T47D (cell line): Measurements from ENCODE around the genes OLFML3, VANGL1 and SLC22A15.

DNA sequence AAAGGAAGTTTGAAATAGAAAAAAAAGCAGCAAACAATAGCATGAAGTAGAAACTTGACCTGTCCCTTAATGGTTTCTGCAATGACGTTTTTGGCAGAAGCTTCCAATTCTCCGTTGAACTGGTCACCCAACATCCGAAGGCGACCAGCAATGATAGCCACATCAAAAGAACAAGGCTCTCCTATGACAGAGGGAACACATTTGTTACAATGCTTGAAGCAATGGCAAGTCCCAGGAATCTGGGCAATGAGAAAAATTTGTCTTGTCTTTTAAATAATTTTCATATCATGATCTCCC, 955 bp downstream of the BCL2L15 start:
- RRBS: no CpG with 5 or more reads among the region's 4 CpGs

GRCh38 chr1:113912395-113913502, 7.6 kb downstream of the DCLRE1B start:
- RRBS: no CpG with 5 or more reads among the region's 9 CpGs

DNA sequence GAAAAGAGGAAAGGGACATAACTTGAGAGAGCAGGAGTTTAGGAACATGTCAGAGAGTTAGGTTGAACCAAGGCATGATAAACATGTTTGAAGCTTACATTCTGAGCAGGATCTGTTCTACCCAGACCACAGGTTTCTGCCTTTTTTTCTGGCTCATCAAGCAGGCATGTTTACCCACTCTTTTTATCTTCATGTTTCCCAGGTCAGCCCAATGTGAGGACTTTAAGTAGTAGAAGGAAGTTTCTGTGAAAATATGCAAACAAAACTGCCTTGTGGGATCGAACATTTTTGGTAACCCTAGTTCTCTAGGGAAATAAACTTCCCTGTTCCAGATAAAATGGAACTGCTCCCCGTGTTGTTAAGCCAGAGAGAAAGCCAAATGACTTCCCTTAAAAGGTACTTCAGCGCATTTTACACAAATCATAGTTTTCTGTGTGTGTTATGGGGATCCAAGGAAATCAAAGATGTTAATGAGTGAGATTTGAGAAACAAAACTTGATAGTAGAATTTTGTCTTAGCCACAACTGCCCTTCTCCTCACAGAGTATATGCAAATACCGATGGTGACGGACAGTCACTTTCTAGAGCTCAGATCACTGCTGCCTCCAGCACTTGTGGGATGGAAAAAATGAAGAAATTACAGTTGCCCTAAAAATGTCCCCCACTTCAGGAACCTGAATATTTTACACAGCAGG, 831 bp upstream of the HIPK1 start:
- RRBS: no CpG with 5 or more reads among the region's 5 CpGs

- RRBS: no CpG with 5 or more reads among the region's 15 CpGs
Measured at GRCh38 chr1:113940152-113941104, 11.3 kb downstream of the HIPK1 start.

- RRBS: no CpG with 5 or more reads among the region's 3 CpGs
Measured at GRCh38 chr1:113957824-113958402, 21.4 kb upstream of the OLFML3 start.

DNA sequence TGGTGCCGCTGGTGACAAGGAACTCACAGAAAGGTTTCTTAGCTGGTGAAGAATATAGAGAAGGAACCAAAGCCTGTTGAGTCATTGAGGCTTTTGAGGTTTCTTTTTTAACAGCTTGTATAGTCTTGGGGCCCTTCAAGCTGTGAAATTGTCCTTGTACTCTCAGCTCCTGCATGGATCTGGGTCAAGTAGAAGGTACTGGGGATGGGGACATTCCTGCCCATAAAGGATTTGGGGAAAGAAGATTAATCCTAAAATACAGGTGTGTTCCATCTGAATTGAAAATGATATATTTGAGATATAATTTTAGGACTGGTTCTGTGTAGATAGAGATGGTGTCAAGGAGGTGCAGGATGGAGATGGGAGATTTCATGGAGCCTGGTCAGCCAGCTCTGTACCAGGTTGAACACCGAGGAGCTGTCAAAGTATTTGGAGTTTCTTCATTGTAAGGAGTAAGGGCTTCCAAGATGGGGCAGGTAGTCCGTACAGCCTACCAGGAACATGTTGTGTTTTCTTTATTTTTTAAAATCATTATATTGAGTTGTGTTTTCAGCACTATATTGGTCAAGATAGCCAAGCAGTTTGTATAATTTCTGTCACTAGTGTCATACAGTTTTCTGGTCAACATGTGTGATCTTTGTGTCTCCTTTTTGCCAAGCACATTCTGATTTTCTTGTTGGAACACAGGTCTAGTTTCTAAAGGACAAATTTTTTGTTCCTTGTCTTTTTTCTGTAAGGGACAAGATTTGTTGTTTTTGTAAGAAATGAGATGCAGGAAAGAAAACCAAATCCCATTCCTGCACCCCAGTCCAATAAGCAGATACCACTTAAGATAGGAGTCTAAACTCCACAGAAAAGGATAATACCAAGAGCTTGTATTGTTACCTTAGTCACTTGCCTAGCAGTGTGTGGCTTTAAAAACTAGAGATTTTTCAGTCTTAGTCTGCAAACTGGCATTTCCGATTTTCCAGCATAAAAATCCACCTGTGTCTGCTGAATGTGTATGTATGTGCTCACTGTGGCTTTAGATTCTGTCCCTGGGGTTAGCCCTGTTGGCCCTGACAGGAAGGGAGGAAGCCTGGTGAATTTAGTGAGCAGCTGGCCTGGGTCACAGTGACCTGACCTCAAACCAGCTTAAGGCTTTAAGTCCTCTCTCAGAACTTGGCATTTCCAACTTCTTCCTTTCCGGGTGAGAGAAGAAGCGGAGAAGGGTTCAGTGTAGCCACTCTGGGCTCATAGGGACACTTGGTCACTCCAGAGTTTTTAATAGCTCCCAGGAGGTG, 3.2 kb upstream of the OLFML3 start:
- RRBS: no CpG with 5 or more reads among the region's 6 CpGs

DNA sequence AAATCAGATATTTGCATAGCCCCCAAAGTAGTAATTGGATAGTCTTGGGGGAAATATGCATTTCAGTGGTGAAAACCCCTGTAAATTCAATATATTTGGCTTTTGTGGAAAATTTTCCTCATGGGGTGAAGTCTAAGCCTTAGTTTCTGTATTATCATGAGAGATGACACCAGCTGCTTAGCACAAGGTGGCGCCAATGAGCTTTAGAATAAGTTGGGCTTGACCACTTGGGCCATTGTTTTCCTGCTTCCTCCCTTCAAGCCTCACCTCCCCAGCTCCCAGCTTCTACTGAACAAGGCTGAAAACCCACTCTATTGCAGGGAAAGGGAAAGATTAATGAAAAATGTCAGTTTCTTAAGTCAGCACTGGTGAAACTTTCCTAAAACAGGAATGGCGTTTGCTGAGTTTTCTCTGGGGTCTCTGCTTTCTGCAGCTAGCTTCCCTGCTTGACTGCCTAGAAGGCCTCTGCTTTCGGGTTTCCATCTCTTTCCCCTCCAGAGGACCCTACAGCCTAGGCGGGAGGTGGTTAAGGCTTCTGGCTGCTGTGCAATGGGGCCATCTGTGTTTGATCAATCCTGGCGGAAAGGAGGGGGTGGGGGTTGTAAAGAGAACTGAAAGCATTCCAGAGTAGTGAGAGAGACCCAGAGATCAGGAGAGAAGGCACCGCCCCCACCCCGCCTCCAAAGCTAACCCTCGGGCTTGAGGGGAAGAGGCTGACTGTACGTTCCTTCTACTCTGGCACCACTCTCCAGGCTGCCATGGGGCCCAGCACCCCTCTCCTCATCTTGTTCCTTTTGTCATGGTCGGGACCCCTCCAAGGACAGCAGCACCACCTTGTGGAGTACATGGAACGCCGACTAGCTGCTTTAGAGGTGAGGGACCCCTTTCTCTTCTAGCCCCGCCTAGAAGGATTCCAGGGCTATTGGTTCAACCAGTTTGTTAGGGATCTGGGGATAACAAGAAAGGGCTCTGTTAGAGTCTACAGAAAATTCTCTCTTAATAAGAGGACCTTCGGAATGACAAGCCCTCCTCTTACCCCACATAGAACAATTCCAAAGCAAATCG, at the start of gene OLFML3:
Gene OLFML3 (plus strand): TSS at position 716 of the 1,065 bp plus-strand sequence.
- RRBS: no CpG with 5 or more reads among the region's 15 CpGs

- RRBS: no CpG with 5 or more reads among the region's 10 CpGs
Measured at GRCh38 chr1:114002597-114003245, 23.4 kb downstream of the OLFML3 start.

DNA sequence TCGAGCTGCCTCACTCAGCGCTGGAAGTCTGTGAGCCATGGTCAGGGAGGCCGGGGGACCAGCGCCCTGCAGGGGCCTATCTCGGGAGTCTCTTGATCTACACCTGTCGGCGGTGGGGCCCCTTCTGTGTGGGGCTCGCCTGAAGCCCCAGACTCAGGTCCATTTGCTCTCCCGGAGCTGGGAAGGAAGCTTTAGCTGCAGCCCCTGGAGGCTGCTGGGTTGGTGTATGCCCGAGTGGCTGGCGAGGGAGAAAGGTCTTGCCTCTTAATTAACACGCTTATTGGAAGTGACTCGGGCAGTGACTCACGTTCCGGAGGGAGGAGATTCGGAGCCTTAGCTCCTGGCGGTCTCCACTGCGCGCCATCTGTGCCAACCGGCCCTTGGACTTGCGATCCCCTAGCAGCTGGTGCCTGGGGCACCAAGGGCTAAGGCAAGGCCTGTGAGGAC, 1.1 kb upstream of the SYT6 start:
- RRBS: 76% methylated on average over 9 of the region's 21 CpGs

- RRBS: no CpG with 5 or more reads among the region's 5 CpGs
Measured at GRCh38 chr1:114399164-114399678, 111.8 kb downstream of the TRIM33 start.

DNA sequence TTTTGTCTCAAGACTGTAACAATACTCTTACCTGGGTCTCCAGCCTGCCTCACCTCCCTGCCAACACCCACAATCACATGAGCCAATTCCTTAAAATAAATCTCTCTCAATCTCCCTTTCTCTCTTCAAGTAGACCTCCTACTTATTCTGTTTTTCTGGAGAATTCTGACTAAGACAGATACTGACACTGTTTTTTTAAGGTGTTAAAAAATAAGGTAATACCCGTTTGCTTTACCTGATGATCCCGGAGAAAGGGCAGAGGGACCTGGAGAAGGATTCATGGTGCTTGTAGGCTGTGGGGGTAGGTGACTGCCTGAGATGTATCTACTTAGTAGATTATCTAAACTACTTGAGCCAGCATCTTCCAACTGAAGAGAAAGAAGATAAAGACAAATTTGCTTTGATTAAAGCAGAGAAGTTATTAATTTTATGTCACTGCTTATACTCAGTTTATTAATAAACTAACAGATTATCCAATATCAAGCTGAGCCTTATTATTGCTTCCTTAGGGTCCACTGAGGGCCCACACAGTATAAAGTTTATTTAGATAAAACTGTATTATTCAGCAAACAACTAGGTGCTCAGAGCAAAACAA, 101.0 kb downstream of the TRIM33 start:
- RRBS: no CpG with 5 or more reads among the region's 2 CpGs

DNA sequence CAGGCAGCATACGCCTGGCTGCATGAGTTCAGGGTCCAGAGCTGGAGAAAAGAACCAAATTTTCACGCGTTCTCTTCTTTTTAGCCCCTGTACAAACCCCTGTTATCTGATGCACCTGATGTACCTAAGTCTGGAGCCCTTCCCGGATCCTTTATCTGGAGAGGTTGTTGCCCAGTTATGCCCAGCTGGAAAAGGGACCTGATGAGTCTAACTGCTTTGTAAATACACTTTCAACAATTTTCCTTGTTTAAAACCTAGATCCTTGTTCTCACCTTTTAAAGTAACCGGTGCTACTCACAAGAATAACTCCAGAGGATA, 28.1 kb upstream of the TRIM33 start:
- RRBS: no CpG with 5 or more reads among the region's 5 CpGs

- RRBS: no CpG with 5 or more reads among the region's 9 CpGs
Measured at GRCh38 chr1:114565222-114565884, 16.1 kb downstream of the BCAS2 start.

GRCh38 chr1:114752438-114753703, 4.9 kb downstream of the CSDE1 start:
- RRBS: no CpG with 5 or more reads among the region's 8 CpGs

DNA sequence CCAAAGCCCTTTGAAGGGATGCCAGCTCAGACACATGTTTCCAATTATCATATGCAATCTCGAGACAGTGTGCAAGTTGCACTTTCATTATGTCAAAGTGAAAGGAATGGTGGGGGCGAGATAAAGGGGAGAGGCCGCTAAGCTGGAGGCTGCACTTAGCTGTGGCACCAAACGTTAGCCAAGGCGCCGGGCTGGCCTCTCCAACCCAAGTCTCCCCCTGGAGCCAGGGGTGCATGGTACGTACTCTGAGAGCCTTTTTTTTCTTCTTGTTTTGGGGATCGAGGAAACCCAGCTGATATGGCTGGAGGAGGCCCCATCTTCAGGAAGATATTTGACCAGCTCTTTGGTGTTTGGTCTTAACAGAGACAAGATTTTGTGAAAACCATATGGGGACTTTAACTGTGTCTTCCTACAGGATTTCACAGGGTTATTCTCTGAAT, 57.9 kb downstream of the NGF start:
- RRBS: no CpG with 5 or more reads among the region's 8 CpGs

- RRBS: no CpG with 5 or more reads among the region's 14 CpGs
Measured at GRCh38 chr1:115283931-115284652, 54.0 kb downstream of the NGF start.

DNA sequence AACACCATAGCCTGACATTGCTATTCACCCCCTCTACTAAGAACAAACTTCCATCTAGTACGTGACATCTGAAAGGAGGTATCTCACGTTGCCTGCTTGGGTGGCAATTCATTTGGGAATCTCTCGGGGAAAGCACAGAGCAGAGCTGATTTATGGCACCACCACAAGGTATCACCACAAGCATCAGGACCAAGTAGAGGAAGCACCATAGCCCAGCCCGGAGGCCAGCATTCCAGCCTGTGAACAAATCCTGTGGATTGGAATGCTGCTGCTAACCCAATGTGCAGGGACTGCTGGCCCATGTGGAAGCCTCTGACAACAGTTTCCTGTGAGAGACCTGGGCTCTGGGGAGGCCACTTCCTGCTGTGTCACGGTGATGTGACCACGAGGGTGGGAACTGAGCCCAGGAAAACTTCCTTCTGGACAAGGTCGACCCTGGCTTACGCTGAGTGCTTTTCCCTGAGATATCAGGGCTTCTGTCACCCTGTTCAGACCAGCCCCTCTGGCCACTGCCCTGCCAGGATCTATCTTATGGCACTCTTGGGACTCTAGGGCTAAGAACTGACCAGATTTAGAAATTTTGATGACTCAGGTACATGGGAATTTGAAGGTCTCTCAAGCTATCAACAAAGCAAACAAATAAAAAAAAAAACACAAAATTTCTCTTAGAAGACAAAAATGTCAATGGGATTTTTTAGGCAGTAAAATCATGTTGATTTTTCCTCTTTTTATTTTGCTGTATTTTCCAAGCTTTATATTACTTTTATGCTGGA, 88.3 kb upstream of the NGF start:
- RRBS: no CpG with 5 or more reads among the region's 8 CpGs

- RRBS: 1% methylated on average over 47 of the region's 84 CpGs
Measured at GRCh38 chr1:115641562-115642328, at the start of gene VANGL1. Gene VANGL1 (plus strand): TSS chr1:115641970.

DNA sequence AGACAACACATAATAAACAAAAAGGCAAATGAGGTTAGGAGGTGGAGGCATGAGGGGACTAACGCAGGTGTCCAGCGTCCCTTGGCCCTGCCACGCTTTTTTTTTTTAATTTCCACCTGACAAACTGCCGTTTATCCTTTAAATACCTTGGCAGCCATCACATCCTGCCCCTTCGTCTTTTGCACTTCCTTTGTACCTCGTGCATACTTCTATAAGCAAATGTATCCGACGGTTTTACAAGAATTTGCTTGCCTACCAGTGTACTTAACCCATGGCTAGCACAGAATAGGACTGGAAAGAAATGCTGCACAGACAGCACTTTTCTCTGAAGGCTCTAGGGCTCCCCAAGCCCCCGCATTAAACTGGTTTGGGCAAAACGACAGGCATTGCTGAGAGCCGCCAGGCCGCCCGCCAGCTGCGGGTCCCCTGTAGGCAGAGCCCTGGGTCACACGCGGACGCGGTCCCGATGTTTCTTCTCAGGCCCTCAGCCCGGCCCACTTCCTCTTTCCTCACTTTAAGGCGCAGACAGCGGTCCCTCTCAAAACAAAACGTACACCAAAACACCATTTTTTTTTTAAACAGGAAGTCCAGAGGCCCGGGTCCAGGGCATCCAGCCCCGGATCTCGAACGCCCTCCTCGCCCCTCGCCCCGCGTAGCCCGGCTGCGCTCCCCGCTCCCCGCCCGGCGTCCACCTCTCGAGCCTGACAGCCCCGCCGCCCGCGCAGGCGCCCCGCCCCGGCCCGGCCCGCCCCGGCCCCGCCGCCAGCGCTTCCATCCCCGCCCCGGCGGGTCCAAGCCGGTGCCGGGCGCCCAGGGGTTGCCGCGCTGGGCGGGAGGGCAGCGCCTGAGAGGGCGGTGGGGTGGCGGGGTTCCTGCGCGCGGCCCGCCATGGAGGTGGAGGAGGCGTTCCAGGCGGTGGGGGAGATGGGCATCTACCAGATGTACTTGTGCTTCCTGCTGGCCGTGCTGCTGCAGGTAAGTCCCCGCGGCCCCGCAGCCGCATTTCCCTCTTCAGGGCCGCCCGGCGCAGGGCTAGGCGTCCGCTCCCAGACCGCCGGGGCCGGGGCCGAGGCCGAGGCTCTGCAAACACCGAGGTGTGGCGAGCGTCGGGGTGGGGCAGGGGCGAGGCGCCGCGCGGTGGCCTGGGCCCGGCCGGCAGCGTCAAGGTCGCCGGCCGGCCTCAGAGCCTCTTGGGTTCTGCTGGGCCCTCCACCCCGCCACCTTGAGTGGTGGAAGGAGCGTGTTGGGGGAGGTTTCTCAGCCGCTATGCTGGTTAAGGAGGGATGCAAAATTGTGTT, at the start of gene SLC22A15:
Gene SLC22A15 (plus strand): TSS at position 774 of the 1,298 bp plus-strand sequence.
- RRBS: 2% methylated on average over 31 of the region's 102 CpGs